Calu3 (cell line): ENCODE measurements around a stretch of chr16.

GRCh38 chr16:81323994-81325287, 9.7 kb downstream of the GAN start:
- PRO-cap, result no peak

- PRO-cap, result no peak
These were observed 28.9 kb upstream of the CMIP start for GRCh38 chr16:81415646-81416216.

- PRO-cap, result no peak
These were observed 6.8 kb upstream of the CMIP start for GRCh38 chr16:81437702-81438230.

DNA sequence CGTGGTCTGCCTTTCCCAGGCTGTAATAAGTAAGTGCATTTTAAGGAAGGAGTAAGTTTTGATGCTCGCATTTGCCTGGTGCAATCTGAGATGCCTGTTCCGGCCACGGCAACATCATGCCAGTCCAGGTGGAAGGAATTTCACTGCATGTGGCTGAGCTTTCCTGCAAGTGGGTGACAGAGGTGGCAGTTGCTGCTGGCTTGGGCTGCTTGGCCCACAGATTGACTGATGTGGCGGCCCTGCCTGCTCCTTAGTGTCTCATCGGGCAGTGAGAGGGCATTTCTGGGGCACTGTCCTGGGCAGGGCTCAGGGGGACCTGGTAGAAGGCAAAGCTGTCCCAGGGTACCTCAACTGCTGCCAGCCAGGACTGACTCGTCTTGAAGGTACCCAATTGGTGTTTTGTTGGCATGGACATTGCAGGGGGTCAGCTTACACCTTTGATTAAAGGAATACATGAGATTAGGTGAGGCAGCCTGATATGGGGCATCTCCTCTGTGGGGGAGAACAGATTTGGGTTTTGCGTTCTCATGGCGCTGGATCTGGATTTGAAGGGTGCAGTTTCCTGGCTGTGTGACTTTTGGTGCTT, 5.3 kb downstream of the CMIP start:
- PRO-cap, result no peak

- PRO-cap, result no peak
These were observed 6.6 kb downstream of the CMIP start for GRCh38 chr16:81451246-81451501.

DNA sequence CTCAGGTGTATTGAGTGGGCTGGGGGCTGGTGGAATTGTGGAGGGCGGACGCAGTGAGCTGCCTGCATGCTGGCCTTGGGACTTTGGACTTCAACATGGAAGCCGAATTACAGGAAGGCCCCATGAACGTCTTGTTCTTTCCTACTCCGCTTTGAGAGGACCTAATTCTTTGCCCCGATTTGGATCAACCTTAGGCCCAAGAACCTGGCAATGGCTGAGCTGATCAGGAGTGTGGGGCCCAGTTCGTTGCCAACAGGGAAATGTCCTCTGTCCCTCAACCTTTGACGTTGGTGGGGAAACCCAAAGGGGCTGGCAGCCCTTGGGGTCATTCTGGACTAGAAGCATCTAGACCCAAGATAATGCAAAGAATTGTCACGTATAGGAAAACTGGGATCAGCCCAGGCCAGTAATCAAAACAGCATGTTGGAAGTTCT, 24.3 kb downstream of the CMIP start:
- PRO-cap, result no peak

- PRO-cap, result no peak
These were observed 38.1 kb downstream of the CMIP start for GRCh38 chr16:81482652-81483190.

GRCh38 chr16:81497659-81498356, 53.2 kb downstream of the CMIP start:
- PRO-cap, result no peak

DNA sequence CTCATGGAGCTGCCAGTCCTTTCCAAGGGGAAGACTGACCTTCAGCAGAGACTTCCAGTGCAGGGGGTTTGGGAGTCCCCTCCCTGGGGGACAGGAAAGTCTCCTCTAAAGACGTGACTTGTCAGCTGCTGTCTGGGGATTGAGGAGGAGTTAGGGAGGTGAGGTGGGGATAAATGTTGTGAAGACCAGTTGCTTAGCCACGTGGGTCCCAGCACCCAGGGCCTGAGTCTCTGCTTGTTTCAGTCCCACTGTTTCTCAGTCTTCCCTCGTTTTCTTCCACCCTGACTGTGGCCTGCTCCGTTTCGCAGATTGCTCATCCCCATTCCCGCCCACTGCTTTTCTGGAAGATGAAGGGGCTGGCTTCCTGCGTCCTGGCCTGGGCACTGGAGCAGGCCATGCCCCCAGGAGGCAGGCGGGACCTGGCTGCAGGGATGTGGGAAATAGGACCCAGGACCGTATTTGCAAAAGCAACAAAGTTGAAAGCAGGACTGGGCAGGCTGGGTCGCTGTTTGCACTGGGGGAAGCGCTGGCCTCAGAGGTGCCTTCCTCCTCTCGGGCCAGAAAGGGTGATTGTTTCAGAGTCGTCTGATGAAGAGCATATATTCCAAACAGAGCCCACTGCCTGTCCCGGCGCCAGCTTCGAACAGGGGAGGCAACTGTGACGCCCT, 108.4 kb downstream of the CMIP start:
- PRO-cap, result no peak

DNA sequence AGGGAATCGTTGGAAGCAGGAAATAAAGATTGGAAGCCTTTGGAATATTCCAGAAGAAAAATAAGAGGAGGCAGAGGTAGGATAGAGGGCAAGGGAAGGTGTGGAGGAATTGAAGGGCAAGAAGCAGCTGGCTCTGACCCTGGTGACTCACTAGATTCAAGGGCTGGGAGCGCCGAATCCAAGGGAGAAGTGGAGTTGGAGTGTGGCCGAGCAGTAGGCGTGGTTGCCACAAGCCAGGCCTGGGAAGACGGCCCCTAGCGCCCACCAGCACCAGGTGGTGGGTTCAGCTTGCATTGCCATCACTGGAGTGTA, 139.3 kb downstream of the CMIP start:
- PRO-cap, result no peak

DNA sequence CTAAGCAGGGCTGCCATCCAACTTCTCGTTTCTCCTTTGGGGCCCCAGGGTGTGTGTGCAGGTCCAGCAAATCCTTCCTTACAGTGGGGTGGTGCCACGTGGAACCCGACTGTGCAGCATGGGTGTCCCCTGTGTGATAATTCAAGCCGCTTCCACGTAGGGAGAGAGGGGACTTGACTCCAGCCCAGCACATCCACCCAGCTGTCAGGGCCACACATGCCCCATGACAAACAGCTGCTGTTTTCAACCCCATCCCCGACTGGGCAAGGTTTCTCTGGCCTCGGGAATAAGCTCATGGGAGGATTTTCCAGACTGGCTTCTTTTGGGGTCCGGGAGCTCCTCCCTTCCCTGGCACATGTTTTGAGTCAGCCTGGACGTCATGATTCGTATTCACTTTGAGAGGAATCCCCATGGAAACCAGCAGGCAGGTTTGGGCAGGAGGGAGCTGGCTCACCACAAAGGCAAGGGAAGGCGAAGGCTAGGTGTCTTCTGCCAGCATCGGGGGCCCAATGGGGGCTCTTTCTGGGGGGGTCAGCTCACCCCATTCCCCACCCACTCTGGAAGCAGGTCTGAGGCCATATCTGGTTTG, 156.4 kb downstream of the CMIP start:
- PRO-cap, result no peak

DNA sequence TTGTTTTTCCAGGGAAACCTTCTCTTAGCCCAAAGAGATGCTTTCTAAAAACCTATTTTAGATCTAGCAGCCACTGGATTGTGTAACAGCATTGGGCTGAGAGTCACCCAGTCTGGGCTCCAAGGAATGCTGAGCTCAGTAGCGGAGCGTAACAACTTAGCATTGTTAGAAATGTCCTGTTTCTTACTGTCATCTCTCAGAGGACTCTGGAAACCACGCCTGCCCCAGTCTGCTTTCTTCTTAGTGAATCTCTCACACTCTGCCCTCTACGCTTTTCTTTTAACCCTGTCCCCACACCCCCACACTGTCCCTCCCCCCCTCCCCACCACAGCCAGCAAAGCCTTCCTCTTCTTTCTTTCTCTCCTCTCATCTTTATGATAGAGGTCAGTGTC, 164.3 kb downstream of the CMIP start:
- PRO-cap, result no peak

DNA sequence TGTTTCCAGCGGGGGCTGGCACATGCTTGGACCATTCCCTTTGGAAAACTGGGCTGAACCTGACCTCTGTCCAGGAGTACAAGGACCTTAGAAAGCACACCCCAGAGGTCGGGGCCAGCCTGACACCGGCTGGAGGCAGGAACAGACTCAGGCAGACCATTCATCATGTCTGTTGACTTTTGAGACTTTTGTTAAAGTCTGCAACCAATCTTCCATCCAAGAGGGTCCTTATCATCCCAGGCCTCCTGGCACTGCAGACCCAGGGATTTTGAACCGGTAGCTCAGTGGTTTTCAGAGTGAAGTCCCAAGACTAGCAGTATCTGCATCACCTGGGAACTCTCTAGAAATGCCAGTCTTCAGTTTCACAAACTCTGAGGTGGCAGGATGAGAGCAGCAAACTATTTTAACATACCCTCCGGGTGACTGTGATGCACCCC, 145.3 kb upstream of the PLCG2 start:
- PRO-cap, result no peak

DNA sequence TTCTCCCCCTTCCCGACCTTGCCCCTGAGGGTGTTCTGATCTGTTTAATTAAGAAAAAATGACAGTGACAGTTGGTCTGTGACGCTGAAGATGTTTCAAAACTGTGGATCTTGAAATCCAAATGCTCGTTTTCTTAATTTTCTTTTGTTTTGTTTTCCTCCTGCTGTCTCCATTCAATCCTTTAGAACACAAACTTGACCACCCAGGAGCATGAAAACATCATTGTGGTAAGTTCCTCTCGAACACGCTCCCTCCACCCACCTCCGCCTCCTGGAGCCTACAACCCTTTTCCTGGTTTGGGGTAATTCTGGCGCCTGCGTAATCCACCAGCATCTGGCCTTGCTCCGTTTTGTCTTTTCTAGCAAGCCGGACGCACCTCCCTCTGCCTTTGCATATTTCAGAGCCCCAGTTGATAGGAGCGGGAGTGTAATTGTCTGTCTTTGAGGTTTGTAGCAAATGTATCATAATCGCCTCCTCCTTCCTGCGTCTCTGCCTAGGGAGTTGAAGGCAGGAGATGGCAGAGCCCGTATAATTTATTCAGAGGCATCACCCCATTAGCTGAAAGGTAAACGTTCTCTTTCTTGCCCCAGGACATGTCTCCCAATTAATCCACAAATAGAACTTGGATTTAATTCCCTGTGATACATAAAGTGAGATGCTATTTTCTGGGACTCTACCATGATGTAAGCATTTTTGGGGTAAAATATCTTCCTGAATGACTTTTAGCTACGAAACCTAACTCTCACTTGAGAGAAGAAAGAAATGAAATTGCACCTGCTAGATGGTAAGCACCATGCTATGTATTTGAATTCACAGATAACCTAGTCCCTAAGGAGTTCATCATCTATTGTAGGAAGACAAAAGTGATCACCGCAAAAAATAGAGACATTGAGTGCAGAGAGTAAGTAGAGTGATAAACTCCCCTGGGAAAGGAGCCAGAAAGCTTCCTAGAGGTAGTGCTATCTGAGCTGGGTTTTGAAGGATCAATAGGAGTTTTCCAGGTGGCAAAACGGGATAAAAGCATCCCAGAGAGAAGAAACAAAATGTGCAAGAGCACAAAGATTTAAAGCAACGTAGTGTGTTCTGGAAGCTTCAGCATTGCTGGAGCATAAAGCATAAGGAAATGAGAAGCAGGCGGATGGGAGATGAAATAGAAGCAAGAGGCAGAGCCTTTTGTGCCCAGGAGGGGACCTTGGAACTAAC, 121.1 kb upstream of the PLCG2 start:
- PRO-cap, result no peak

DNA sequence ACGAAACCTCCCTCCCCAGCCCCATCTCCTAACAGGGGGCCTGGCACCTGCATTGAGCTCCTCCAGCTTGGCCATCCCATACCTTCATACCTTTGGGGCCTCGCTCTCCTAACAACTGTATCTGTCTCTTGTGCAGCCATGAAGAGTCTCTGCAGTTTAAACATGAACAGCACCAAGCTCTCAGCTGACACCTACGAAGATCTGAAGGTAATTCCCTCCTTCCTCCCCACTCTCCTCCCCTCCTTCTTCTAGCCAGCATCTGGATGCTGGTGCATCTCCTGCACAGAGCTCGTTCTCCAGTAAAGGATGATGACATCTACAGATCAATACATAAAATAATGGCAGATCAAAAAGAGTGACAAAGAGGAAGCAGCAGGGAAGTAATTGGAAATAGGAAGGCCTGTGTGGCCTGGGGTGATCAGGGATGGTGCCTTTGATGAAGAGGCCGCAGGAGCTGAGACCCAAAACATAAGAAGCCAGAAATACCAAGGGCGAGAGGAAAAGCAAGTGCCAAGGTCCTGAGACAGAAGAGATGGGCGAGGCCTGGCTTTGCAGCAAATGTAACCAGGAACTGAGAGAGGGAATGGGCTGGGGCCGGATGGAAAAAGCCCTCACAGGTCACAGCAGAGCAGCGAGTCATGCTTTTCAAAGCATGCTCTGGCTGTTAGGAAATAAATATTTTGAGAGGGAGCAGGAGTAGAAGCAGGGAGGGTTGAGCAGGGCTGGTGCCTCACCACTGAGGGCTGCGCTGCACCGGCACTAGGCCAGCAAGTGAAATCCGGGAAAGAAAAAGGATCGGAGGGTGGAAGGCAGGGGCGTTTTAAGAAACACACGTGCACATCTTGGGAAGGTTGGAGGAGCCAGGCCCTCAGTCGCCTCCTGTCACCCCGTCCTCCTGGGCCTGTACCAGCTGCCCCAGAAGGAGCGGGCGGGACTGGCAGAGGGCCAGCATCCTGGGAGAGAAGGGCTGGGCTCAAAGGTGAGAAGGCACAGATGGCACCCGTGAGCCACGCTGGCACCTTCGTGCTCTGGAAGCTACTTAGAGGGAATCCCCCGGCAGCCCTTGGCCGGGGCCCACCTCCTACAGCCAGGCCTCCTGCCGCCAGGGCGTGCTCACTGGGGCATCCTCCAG, 71.8 kb upstream of the PLCG2 start:
- PRO-cap, result no peak

- PRO-cap, result unidirectional peak, minus-strand start at chr16:81746350
These were observed 32.9 kb upstream of the PLCG2 start for GRCh38 chr16:81746052-81746733.

- PRO-cap, result no peak
These were observed 37.7 kb downstream of the PLCG2 start for GRCh38 chr16:81816708-81817251.

GRCh38 chr16:81817851-81818197, 38.7 kb downstream of the PLCG2 start:
- PRO-cap, result no peak

GRCh38 chr16:81901833-81902255, 109.4 kb downstream of the SDR42E1 start:
- PRO-cap, result no peak

DNA sequence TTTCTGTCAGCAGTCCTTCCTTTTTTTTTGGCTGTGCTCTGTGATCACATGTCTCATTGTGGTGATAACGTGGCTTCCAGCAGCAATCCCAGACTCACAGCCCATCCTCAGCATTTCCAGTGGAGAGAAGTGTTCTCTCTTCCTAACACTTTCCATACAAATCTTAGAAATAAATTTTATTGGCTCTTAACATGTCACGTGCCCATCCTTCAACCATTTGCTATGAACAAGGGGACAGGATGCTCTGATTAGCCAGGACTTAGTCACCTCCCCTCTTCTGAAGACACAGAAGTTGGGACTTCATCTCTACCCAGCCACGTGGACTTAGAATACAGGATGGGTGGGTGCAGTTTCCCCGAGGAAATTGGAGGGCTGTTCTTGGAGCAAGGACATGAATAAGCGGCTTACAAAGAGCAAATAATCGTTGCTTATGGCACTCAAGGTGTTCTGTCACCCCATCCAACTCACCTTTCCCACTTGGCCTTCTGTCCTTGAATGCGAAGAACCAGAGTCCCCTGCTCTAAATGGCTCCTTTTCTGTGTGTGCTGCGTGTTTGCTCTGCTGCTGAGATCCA, 74.9 kb downstream of the CDH13 start:
- PRO-cap, result no peak